Transverse colon (tissue), 4 donors: Measurements from ENCODE around the gene U2SURP.

DNA sequence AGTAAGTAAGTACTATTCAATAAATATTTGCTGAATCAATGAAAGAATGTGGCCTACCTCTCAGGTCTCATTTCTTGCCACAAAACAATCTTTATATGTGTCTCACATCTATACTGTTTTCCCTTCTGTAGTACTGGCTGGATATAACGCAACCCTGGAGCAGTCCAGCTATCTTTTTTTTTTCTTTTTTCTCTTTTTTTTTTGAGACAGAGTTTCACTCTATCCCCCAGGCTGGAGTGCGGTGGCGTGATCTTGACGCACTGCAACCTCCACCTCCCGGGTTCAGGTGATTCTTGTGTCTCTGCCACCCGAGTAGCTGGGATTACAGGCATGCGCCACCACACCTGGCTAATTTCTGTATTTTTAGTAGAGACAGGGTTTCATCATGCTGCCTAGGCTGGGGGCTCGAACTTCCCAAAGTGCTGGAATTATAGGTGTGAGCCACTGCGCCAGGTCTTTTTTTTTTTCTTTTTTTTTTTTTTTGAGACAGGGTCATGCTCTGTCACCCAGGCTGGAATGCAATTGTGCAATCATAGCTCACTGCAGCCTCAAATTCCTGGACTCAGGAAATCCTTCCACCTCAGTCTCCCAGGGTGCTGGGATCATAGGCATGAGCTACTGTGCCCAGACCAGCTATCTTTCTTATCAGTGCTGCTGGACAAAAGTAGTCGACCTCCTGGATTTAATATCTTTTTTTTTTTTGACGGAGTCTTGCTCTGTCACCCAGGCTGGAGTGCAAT is 61.0 kb downstream of the TFDP2 start:
- PRO-cap, result no peak
- RAMPAGE, long total RNA, 4 experiments, result no peak in any of the 4 experiments

DNA sequence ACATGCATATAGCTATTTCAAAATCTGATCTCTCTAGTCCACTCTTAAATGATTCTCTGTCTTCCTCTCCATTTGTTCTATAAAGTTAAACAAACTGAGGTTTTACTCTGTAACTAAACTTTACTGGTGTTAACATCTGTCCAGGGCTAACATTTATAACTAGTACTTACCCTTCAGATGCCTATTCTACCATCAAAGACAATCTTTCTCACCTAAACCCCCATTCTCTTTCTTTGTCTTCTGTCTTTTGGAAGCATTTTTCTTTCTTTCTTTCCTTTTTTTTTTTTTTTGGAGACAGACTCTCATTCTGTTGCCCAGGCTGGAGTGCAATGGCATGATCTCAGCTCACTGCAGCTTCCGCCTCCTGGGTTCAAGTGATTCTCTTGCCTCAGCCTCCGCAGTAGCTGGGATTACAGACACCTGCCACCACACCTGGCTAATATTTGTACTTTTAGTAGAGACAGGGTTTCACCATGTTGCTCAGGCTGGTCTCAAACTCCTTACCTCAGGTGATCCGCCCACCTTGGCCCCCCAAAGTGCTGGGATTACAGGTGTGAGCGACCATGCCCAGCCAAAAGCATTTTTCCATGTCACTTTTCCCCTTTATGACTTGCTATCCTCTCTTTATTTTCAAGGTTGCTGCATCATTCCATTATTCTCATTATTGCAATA is 58.9 kb downstream of the TFDP2 start:
- PRO-cap, result no peak
- RAMPAGE, long total RNA, 4 experiments, result start-site peak on the minus strand in 2 of 4 experiments, centred at positions 388 to 559 of the sequence, 14 to 22 reads per replicate

DNA sequence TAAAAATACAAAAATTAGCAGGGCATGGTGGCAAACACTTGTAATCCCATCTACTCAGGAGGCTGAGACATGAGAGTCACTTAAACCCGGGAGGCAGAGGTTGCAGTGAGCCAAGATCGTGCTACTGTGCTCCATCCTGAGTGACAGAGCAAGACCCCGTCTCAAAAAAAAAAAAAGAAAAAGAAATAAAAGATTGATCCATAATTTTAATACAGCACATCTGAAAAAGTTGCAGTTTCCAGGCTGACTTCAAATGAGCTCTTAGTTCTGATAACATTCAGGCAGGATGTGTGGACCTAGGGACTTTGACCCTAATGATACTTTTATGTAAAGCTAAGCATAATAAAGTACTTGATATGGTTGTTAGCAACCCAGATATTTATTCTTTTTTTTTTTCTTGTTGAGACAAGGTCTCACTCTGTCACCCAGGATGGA is 10.7 kb upstream of the GK5 start:
- PRO-cap, result unidirectional peak, minus-strand start at position 251 of the sequence
- RAMPAGE, long total RNA, 4 experiments, result no peak in any of the 4 experiments

- PRO-cap, result no peak
- RAMPAGE, long total RNA, 4 experiments, result no peak in any of the 4 experiments
These were observed 45.1 kb upstream of the GK5 start for GRCh38 chr3:142270553-142270881.

- PRO-cap, result no peak
- RAMPAGE, long total RNA, 4 experiments, result no peak in any of the 4 experiments
These were observed 17.0 kb downstream of the XRN1 start for GRCh38 chr3:142430781-142431390.

- PRO-cap, result bidirectional peak, plus-strand start at chr3:142596651, minus-strand start at chr3:142596672
- RAMPAGE, long total RNA, 4 experiments, result no peak in any of the 4 experiments
These were observed 268 bp downstream of the PLS1 start for GRCh38 chr3:142596565-142596757.

GRCh38 chr3:142602663-142603329 is 6.6 kb downstream of the PLS1 start:
- PRO-cap, result bidirectional peak, plus-strand start at chr3:142602801, minus-strand start at chr3:142602769; unidirectional peak, minus-strand start at chr3:142602994; unidirectional peak, minus-strand start at chr3:142603073
- RAMPAGE, long total RNA, 4 experiments, result no peak in any of the 4 experiments

- PRO-cap, result bidirectional peak, plus-strand start at chr3:142904876, minus-strand start at chr3:142904743
- RAMPAGE, long total RNA, 4 experiments, result no peak in any of the 4 experiments
These were observed 15.7 kb upstream of the PCOLCE2 start for GRCh38 chr3:142904492-142905124.

- PRO-cap, result bidirectional peak, plus-strand start at chr3:143001570, minus-strand start at chr3:143001438
- RAMPAGE, long total RNA, 4 experiments, result start-site peak on the plus strand in 3 of 4 experiments, at chr3:143001599-143001626 at its widest, 149 to 425 reads per replicate
These were observed at the start of gene U2SURP for GRCh38 chr3:143001511-143002371. TSS of gene U2SURP (plus strand) at chr3:143001570.

GRCh38 chr3:143120398-143120820 is 838 bp downstream of the CHST2 start:
- PRO-cap, result no peak
- RAMPAGE, long total RNA, 4 experiments, result no peak in any of the 4 experiments

DNA sequence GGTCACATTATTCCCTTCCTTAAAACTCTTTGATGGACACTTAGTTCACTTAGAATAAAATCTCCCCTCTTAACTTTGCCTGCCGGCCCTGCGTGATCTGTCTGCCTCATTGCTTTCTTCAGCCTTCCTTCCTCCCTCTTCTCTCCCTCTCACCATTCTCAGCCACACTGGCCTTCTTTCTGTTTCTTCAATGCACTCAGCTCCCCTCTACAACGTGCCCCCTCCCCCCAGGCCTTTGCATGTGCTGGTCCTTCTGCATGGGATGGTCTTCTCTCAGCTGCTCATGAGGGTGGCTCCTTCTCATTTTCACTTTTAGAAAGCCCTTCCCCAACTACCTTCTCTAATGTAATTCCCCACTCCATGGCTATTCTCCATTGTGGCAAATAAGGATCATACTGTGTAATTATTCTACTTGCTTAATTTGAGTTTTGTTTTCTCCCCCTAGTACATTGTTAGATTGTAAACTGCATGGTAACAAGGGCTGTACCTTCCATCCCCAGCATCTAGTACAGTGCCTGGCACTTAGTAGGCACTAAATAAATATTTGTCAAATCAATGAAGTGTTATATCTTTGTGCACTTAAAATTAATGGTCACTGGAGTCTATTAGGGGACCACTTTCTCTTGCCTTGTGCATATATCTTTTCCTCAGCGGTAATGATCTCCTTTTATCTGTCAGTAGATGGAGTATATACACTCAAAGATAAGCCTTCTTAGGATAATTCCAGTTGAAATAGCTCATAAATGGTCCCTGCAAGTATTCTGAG is 206.9 kb downstream of the CHST2 start:
- PRO-cap, result no peak
- RAMPAGE, long total RNA, 4 experiments, result no peak in any of the 4 experiments

GRCh38 chr3:143786204-143787298 is 61.7 kb downstream of the SLC9A9 start:
- PRO-cap, result no peak
- RAMPAGE, long total RNA, 4 experiments, result no peak in any of the 4 experiments

DNA sequence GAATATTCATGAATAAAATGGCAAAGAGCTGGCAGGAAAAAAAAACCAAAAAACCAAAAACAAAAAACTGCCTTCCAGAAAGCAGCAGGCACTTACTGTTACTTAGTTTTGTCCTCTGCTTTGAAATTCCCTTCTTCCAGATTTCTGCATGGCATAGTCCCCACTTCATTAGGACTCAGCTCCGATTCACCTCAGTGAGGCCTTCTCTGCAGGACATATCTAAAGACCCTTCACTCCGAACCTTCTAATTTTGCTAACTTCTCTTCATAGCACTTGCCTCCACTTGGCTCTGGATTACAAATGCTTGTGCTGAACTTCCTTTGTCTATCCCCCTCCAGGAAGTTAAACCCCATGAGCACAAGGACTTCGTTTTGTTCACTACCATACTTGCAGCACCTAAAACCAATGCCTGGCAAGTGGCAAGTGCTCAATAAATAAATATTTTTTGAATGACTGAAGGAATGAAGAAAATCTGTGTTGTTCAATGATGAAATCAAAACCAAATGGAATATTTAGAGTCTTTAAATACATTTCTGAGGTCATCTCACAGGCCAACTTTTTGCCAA is 23.9 kb downstream of the SLC9A9 start:
- PRO-cap, result no peak
- RAMPAGE, long total RNA, 4 experiments, result no peak in any of the 4 experiments

DNA sequence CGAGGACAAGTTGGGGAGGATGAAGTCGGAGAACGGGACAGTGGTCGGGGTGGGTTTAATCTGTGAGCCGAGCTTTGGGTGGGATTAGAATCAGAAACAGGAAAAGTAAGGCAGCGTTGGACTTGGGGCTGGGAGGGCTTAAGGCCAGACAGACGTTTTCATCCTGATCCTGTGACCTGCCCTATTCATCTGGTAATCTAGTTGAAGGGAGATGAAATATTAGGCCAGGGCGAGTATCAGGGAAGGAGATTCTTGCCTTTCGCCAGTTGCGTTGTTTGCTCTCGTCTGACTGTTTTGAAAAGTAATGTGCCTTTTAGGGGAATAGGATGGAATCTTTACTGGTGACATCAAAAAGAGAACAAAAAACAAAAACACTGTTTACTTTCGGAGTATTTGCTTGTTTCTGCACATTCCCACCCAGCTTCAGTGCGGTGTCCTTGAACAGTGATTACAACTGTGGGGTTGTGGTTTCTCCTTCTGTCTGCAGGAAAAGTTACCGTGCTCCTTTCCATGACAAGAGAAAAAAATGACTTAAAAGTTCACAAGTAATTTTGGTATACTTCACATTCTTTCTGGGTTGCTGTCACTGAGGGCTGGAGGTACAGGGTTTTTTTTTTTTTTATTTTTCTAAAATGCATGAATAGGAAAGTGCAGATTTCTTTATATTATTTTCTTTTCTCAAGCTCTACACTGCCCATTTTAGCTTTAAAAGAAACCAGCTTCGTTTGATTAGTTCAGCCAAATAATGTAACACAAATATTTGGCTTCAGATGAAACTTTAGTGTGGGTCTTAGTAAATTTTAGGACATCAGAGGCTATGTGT is 2.1 kb downstream of the DIPK2A start:
- PRO-cap, result bidirectional peak, plus-strand start at position 426 of the sequence, minus-strand start at position 287 of the sequence
- RAMPAGE, long total RNA, 4 experiments, result no peak in any of the 4 experiments

DNA sequence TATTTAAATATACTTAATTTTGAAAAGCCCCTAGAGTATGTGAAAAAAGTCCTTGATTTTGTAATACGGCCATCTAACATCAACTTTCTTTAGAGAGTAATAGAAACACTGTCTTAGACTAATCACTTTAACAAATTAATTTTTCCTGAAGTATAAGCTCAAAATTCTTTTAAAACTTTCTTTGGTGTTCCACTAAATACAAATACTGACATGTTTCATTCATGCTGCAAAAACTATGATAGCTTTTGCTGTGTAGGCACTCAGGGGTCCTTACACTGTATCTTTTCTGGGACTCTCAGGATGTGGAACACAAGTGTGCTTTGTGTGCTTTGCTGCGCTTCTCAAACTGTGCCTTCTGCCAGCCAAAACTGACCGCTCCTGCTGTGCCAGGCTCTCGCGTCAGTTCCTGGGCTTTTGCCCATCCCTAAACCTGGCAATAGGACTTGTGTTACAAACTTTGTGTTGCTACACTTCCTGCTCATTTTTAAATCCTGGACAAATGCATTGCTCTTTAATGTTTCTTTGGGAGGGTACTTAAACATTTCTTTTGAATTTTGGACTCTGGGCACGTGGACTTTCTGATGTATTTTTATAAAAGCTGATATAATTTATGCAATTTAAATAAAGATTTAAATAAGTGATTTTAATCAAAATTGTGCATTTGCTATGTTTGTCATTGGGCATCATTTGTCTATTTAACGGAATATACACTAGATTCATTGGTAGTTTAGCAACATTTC is 60.3 kb downstream of the DIPK2A start:
- PRO-cap, result no peak
- RAMPAGE, long total RNA, 4 experiments, result no peak in any of the 4 experiments

- PRO-cap, result no peak
- RAMPAGE, long total RNA, 4 experiments, result no peak in any of the 4 experiments
These were observed 202.5 kb downstream of the PLOD2 start for GRCh38 chr3:145958503-145958867.

DNA sequence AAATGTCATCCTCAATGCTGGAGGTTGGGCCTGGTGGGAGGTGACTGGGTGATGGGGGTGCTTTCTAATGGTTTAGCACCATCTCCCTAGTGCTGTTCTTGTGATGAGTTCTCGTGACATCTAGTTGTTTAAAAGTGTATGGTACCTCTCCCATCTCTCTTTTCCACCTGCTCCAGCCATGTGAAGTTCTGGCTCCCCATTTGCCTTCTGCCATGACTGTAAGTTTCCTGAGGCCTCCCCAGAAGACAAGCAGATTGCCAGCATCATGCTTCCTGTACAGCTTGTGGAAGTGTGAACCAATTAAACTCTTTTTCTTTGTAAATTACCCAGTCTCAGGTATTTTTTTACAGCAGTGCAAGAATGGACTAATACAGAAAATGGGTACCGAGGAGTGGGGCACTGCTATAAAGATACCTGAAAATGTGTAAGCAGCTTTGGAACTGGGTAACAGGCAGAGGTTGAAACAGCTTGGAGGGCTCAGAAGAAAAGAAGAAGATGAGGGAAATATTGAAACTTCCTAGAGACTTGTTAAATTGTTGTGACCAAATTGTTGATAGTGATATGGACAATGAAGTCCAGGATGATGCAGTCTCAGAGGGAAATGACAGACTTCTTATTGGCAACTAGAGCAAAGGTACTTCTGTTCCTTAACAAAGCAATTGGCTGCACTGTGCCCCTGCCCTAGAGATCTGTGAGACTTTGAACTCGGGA is 15.6 kb downstream of the PLSCR4 start:
- PRO-cap, result no peak
- RAMPAGE, long total RNA, 4 experiments, result start-site peak on the minus strand in 1 of 4 experiments, centred at positions 325 to 506 of the sequence, 5 to 11 reads per replicate

- PRO-cap, result no peak
- RAMPAGE, long total RNA, 4 experiments, result no peak in any of the 4 experiments
These were observed 63.0 kb upstream of the PLSCR4 start for GRCh38 chr3:146313782-146314353.

DNA sequence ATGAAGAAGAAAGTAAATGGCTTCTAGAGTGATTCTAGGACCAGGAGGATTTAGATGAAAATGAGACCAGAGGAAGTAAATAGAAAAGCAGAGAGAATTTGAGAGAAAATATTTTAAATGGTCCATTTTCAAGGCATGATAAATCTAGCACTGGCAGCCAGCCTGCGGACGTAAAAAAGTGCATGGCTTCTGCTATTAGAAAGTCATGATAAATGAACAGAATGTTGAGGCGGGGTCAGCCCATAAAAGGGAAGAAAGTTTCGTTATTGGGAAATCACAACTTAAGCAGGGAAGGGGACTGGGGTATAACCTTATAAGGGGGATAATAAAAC is 88.3 kb upstream of the PLSCR4 start:
- PRO-cap, result no peak
- RAMPAGE, long total RNA, 4 experiments, result no peak in any of the 4 experiments

DNA sequence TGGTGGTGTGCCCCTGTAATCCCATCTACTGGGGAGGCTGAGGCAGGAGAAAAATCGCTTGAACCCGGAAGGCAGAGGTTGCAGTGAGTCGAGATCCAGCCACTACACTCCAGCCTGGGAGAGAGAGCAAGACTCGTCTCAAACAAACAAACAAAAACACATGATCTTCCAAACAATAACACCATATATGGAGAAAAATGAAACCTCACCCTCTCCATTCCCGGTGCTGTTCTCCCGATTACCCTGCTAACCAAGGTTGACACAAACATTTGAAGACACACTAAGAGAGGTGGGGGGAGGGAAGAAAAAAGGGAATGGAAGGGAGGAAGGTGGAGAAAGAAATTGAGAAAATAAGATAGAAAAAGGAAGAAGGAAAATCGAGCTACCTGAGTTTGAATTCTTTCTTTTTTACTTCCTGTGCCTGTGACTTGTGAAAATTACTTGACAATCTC is 1.1 kb upstream of the PLSCR2 start:
- PRO-cap, result no peak
- RAMPAGE, long total RNA, 4 experiments, result no peak in any of the 4 experiments